Foreskin keratinocyte (primary cell): Measurements from ENCODE around the gene DPEP1.

GRCh38 chr16:89378592-89379397, 111.6 kb downstream of the ANKRD11 start:
- RAMPAGE, total RNA, result no peak

DNA sequence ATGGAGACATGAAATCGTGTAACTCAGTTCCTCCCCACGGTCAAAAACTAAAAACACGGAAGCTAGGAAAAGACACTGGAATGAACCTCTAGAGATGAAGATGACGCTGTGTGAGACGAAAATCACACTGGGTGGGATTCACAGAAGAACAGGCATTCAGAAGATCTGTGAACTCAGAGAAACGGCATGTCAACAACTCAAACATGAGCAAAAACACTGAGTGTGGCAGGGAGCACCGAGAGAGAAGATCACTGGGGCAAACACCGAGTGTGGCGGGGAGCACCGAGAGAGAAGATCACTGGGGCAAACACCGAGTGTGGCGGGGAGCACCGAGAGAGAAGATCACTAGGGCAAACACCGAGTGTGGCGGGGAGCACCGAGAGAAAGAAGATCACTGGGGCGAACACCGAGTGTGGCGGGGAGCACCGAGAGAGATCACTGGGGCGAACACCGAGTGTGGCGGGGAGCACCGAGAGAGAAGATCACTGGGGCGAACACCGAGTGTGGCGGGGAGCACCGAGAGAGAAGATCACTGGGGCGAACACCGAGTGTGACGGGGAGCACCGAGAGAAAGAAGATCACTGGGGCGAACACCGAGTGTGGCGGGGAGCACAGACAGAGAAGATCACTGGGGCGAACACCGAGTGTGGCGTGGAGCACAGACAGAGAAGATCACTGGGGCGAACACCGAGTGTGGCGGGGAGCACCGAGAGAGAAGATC, 100.7 kb downstream of the ANKRD11 start:
- RAMPAGE, total RNA, result no peak

- RAMPAGE, total RNA, result no peak
Measured at GRCh38 chr16:89438939-89439276, 51.5 kb downstream of the ANKRD11 start.

GRCh38 chr16:89466550-89467180, 23.7 kb downstream of the ANKRD11 start:
- RAMPAGE, total RNA, result no peak

DNA sequence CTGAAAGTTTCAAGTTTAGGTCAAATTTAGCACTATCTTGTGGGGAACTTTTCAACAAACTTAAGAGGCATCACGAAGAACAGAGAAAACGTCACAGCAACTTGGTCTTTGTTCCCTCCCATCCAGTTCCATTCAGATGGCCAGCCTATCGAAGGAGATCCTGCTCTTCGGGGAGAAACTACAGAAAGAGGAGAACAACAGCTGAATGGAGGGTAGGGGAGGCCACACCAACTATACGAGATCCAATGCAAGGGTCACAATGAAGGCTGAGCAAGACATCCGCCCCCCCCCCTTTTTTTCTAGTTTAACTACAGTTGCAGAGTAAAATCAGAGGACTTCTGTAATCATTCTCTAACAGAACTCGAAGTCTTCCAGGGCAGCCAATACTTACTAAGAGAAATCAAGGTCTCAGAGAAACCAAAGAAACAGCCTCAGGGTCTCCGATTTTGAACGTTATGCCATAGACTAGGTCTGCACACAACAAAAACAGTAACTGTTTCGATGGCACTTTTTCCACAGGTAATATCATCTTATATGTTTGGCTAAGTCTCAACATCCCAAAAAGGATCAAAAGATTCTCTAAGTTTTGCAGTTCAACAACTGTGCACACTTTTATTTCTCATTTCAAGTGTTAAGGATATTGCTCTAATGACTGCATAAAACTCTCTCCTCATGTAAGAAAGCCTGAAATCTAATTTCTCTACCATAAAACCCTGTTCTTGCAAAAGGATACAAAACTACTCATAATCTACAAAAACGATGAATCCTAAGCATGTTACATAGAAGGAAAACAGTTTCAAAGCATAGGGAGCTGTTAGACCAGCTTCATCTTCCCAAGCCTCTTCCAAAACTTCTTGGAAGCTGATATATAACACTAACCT, 2.0 kb downstream of the ANKRD11 start:
- RAMPAGE, total RNA, result no peak

GRCh38 chr16:89489040-89489830, 1.1 kb downstream of the ANKRD11 start:
- RAMPAGE, total RNA, result no peak

DNA sequence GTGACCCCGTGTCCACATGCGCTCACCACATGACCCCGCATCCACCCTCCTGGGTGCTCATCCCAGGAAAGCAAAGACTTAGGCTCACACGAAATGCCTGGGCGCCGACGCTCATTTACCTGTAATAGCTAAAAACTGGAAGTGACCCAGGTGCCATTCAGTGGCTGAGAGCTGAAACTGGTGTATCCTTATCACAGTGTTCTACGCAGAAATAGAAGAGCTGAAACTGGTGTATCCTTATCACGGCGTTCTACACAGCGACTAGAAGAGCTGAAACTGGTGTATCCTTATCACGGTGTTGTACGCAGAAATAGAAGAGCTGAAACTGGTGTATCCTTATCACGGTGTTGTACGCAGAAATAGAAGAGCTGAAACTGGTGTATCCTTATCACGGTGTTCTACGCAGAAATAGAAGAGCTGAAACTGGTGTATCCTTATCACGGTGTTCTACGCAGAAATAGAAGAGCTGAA, 19.7 kb upstream of the RPL13 start:
- RAMPAGE, total RNA, result no peak

DNA sequence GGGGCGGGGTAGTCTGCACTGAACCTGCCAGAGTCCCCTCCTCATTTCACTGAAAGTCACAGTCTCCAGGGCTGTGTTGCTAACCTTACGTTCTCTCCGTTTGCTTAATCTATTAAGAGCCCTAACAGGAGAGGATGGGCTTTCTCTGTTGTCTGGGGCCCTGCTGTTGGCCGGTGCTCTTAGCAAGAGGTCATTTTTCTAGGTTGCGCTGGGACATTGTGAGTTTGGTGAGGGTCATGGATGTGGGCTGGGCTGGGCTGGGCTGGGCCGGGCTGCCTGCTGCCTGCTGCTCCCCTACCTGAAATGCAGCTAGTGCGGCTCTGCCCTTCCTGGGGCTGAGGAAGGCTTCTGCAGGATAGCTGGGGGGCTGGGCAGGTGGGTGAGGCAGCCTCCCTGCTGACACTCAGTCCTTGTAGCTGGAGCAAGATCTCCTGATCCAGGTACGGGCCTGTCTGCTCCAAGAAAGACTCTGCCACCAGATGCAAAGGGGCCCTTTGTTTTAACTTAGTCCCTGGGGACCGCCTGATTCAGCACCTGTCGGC, 4.6 kb downstream of the RPL13 start:
- RAMPAGE, total RNA, result no peak

- RAMPAGE, total RNA, result no peak
Measured at GRCh38 chr16:89613081-89613818, at the start of gene DPEP1. Gene DPEP1, plus strand, starts transcription at chr16:89613642.

DNA sequence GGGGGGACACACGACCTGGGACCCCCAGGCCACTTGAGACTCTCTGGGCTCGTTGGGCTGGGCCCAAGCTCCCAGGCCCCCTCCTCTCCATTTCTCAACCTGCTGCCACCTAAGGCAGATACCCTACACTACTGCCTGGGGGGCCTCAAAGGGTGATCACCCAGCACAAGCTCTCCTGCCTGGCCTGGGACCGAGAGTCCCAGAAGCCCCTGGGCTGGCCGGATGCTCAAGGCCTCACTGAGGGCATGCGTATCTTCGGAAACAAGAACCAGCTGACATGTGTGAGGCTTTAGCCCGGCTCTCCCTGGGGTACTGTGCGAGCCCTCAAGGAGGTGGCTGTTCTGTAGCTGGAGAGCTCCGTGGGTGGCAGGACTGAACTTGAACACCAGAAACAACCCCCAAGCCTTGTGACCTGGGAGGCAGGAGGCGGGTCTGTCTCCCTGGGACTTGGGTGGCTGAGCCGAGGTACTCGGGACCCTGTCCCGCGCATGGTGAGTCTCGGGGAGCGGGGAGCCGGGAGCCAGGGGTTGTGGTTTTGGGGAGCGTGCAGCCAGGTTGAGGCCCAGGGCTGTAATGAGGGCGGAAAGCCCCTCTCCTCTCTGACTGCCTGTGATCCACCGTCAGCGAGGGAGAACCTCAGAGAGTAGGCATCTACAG, 7.0 kb downstream of the DPEP1 start:
- RAMPAGE, total RNA, result no peak

DNA sequence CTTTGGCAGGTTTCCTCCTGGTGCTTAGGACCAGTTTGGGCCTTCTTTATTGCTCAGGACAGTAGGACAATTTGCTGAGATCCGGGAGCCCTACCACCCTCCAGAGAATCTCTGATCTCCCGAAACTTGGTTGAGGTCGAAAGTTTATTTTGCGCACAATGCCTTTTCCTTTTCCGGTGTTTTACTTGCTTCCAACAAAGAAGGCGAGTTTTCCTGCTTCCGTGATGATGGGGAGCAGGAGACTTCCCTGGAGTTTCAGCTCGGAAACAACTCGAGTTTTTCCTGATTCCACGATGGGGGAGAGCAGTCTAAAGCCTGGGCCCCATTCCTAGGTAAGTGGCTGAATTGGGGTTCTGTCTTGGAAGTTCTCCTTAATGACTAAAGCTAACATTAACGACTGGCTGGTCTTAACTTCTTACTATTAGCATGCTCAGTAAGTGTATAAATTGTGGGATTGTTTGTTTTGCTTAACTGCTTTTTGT, 13.9 kb upstream of the CDK10 start:
- RAMPAGE, total RNA, result no peak

DNA sequence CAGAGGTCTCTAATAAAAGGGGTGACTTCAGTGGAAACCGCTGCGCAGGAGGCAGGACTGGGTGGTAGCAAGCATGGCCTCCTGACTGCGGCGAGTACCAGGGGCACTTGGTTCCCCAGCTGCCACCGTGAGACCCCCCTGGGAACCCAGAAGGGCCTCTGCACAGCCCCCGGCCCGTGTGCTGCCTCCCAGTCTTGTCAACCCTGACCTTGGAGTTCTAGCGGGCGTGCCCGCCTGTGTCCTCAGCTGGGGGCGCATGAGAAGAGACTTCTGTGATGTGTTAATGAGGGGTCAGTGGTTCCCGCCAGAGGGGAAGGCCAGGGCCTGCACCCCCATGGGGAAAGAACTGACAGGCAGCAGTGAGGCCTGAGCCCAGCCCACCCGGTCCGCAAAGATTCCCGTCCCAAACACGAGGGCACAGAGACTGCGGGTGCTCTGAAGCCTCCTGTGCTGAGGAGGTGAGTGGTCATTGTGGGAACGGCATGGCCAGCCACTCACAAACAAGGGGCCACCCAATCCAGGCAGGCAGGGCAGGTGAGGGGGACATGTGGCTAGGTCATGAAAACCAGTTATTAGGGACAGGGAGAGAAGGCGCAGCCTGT, 9.4 kb downstream of the ZNF276 start:
- RAMPAGE, total RNA, result no peak

DNA sequence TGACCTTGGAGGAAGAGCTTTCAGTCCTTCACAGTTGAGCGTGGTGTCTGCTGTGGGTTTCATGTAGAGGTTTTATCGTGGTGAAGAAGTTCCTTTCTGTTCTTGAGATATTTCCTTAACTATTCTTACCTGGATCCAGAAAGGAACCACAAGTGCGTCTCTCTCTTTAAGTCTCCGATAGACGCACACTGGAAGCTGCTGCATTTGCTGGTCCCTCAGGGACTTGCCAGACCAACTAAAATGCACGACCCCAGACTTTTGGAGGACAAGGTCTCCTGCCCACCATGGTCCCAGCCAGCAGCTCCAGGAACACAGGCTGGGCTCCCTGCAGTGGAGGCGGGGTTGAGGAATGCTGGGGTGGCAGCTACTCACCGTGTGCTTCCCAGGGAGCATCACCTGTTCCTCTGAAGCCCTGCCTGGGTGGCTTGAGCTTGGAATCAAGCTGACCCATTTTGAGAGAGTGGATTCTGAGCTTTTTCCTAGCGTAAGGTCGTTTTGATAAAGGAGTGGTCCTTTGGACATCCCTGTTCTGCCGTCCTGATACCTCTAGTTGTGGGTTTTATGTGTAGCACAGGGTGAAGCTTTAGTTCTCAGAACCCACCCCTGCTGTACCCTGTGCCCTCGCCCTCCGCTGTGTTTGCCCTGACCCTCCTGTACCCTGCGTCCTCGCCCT, 10.8 kb downstream of the ZNF276 start:
- RAMPAGE, total RNA, result no peak

DNA sequence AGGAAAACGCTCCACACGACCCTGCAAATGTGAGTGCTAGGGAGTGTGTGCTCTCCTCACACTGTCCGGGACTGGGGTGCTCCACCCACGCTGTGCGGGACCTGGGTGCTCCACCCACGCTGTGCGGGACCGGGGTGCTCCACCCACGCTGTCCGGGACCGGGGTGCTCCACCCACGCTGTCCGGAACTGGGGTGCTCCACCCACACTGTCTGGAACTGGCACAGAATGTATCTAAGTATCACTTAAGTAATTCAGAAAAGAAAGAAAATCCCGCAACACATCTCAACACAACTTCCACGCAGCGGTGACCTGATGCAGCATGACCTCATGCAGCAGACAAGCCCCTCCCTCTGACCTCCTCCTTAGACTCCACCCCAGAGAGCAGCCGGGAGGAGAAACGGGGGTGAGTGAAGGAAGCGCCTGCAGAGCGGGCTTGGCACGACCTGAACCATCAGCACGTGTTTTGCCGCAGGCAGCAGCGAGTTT, 38.5 kb downstream of the ZNF276 start:
- RAMPAGE, total RNA, result no peak

GRCh38 chr16:89815726-89816240, 664 bp downstream of the FANCA start:
- RAMPAGE, total RNA, result no peak

GRCh38 chr16:89830294-89830602, 2.0 kb downstream of the SPIRE2 start:
- RAMPAGE, total RNA, result no peak

GRCh38 chr16:89847506-89848247, 19.4 kb downstream of the SPIRE2 start:
- RAMPAGE, total RNA, result no peak

- RAMPAGE, total RNA, result no peak
Measured at GRCh38 chr16:89906168-89906696, 12.4 kb upstream of the MC1R start.

DNA sequence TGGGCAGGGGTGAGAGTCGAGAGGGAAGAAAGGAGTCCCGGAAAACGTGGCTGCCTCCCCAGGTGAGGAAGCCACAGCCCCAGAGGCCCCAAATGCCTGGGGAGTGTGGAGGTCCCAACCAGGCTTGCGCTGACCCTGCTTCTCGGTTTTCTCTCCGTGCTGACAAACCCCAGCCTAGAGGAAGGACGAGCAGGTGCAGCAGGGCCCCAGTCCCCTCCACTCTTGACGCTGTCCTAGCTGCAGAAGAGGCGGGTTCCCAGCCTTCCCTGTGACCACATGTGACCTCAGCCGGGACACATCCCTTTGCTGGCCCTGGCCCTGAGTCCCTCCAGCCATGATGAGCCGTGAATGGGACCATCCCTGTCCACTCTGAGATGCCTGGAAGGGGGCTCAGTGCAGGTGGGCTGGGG, 2.1 kb upstream of the TUBB3 start:
- RAMPAGE, total RNA, result no peak

GRCh38 chr16:90043823-90044565, 21.5 kb downstream of the GAS8 start:
- RAMPAGE, total RNA, result no peak